Peripheral blood mononuclear cell (primary cell): ENCODE measurements around the genes EEF1A2, TCEA2 and RGS19.

- PRO-cap, 8 experiments: no peak in any of the 8 experiments
Measured at GRCh38 chr20:63456842-63457387, 15.5 kb downstream of the KCNQ2 start.

DNA sequence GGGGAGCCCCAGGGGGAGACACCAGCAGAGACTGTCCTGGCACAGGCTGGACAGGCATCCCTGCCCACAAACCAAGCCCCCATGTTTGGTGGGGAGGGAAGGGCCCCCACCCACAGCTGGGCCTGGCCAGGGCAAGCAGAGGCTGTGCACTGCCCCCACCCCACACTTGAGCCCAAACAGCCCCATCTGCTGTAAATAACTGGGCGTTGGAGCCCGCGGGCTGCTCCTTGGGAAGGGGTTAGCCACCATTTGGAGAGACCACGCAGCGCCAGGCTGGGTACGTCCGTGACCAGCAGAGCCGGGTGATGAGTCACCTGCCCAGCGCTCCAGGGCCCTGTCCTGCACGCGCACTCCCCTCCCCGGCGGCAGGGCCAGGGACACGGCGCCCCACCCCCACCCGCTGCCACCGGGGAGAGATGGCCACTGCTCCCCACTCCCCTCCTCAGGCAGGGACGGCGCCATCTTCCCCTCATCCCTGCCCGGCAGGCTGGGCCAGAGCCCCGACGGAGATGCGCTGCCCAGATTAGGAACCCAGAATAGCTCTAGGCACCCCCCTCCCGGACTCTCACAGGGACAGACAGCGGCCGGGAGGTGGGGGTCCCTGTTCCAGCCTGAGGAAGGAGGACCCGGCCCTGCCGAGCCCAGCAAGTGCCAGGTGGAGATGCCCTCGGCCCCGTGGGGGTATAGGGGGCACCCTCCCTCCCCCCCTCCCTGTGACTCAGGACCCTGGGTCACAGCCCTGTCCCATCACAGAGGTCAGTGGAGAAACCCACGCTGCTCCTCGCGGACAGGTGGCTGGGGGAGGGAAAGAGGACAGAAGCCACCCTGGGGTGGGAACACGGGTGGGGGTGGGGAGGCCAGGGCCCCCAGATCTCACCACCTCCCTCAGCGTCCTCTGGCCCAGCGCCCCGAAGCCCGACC is 754 bp downstream of the EEF1A2 start:
- PRO-cap, 8 experiments: no peak in any of the 8 experiments

- PRO-cap, 8 experiments: peak in 2 of 8 experiments; most common minus-strand start chr20:63499083 (in 2)
Measured at GRCh38 chr20:63498838-63499607, at the start of gene EEF1A2. Gene EEF1A2 (minus strand): TSS chr20:63499083.

GRCh38 chr20:63519451-63520709 is 685 bp upstream of the PPDPF start:
- PRO-cap, 8 experiments: peak in 8 of 8 experiments; most common plus-strand start chr20:63520289 (in 7); most common minus-strand start chr20:63520627 (in 4)

DNA sequence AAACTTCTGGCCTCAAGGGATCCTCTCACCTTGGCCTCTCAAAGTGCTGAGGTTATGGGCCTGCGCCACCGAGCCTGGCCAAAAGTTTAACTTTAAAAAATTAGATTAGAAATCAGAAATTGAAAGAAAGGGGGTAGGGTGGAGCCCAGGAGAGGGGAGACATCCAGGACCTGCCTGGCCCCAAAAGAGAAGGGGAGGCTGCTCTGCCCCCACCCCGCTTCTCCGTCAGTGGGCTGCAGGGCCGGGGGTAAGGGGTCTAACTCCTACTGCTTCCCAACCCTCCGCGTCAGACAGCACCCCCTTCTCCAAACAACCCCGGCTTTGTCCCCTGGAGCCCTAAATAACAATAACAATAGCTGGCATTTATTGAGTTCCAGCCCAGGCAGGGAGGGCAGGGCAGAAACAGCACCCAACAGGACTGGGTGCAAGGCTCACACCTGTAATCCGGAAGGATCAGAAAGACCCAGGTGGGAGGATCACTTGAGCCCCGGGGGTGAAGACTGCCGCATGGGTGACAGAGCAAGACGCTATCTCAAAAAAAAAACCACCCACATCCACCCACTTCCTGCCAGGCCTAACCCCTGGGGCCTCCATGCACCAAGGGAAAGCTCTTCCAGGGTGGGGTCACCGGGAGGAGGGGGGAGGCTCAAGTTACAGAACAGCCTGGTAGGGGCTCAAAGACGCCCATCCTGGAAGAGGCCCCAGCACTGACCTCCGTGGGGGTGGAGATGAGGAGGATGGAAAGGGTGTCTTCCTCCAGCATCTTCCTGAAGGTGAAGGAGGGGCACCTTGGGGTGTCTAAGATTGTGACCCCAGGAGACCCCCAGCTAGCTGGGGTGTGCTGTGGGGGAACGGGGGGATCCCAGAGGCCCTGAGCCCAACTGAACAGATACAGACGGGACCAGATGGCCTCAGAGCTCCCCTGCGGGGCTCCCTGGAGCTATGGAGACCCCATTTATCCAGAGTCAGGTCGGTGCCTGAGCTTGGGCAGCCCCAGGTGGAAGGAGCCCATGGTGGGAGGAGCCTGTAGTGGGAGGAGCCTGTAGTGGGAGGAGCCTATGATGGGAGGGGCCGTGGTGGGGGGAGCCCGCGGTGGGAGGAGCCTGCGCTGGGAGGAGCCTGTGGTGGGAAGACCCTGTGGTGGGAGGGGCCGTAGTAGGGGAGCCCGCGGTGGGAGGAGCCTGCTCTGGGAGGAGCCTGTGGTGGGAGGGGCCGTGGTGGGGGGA is 1.2 kb upstream of the FNDC11 start:
- PRO-cap, 8 experiments: peak in 2 of 8 experiments; most common minus-strand start position 502 of the sequence (in 1)

- PRO-cap, 8 experiments: no peak in any of the 8 experiments
Measured at GRCh38 chr20:63572054-63572709, 1.9 kb downstream of the HELZ2 start.

GRCh38 chr20:63589528-63590580 is 15.8 kb upstream of the HELZ2 start:
- PRO-cap, 8 experiments: peak in 1 of 8 experiments; most common minus-strand start chr20:63590010 (in 1)

GRCh38 chr20:63624344-63624768 is 2.5 kb downstream of the GMEB2 start:
- PRO-cap, 8 experiments: no peak in any of the 8 experiments

- PRO-cap, 8 experiments: no peak in any of the 8 experiments
Measured at GRCh38 chr20:63735420-63736069, 919 bp upstream of the LIME1 start.

- PRO-cap, 8 experiments: peak in 1 of 8 experiments; most common plus-strand start chr20:63854192 (in 1); most common minus-strand start chr20:63853997 (in 1)
Measured at GRCh38 chr20:63853863-63854732, 7.2 kb upstream of the ABHD16B start.

DNA sequence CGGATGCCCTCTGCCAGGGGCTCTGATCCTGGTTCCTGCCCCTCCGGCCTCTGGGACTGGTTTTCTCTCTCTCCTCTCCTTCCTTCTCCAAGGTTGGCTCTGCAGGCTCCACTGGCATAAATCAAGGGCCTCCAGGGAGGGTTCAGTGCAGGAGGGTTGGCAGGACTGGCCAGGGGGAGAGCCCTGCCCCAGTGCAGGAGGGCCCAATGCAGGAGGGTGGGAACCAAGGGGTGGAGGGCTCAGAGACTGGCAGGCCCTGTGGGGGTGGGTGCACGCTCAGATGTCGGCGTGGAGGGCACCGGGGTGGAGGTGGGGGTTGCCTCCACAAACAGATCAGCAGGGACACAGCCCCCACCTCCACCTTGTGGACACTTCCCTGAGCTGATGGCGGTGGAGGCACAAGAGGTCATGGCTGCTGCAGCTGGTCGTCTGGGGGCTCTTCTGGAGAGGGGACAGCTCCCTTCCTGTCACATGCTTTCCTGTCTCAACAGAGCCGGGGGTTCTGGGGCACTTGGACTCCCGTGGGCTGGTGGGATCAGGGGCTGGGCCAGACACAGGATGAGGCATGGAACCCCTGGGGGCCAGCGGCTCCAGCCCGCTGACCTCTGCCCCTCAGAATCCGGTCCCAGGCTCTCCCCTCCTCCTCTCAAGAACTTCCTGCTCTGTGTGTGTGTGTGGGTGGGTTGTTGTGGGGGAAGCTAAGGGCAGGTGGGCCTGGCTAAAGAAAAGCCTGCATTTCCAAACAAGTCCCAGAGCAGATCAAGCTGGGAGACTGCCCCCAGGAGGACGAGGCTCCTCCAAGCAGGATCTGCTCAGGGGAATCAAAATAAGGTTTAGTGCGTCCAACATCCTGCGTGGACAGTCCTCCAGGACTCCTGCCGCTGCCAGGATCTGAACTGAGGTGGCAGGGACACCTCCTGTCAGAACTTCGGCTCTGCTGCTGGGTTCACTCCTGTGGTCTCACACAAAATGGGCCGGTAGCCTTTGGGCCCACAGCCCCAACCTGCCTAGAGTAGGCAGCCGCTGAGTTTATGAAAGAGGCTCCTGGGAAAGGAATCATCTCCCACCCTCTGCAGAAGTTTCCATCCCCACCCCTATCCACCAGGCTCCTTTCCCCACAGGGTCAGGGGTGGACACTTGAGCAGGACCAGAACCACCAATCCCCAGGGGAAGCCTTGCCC is 2.6 kb upstream of the ABHD16B start:
- PRO-cap, 8 experiments: no peak in any of the 8 experiments

GRCh38 chr20:63940129-63940913 is 15.9 kb downstream of the UCKL1 start:
- PRO-cap, 8 experiments: peak in 3 of 8 experiments; most common plus-strand start chr20:63940612 (in 3); most common minus-strand start chr20:63940280 (in 1)

DNA sequence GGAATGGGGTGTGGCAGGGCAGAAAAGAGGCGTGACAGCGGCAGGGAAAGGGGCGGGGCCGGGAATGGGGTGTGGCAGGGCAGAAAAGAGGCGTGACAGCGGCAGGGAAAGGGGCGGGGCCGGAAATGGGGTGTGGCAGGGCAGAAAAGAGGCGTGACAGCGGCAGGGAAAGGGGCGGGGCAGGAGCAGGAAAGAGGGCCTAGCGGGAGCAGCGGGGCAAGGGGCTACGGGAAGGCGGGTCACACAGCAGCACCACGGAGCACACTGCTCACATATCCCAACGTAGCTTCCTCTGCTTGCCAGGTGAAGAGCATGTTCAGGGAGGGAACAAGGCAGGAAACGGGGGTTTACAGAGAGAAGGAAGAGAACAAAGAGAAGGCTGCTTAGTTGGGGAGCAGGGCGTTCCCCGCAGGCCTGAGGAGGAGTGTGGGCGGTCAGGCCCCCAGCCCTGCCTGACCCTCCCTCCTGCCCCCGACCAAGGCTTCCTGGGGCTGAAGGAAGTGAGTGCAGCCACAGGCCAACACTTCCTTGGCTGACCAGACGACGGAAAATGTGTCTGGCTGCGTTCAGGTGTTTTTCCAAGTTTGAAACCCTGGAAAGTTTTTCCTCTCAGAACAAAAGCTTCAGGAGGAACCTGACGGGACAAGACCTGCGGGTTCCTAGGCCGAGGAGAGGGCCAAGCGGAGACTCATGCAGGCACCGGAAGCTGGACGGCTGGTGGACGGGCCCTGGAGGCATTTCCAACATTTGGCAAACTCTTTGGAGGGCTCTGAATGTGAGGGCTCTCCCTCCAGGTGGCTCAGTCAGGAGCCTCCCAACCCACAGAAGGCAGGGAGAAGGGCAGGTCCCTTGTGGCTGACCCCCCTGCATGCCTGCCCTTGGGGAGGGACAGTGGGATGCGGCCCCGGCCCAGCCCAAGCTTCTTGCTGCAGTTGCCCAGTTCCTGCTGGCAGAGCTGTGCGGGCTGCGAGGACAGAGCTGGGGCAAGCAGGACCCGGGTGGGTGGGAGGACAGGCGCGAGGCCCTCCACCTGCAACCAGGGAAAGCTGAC is 13.7 kb downstream of the UCKL1 start:
- PRO-cap, 8 experiments: no peak in any of the 8 experiments

DNA sequence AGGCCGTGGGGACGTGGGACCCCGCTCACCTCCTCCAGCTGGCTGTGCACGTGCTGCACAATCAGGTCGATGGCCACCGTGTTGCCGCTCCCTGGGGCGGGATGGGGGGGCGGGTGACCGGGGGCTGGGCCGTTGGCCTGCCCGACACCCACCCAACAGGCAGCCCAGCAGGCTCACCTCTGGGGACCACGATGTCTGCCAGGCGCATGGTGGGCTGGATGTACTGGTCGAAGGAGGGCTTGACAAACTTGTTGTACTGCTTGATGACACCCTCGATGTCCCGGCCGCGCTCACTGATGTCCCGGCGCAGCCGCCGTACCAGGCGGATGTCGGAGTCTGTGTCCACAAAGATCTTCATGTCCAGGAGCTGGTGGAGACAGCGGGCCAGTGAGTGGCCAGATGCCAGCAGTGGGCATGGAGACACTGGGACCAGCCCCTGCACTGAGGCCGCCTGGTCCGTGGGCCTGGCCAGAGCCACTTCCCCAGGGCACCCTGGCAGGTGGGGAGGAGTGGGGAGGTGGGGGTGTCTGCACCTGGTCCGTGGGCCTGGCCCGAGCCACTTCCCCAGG is 11.8 kb downstream of the UCKL1 start:
- PRO-cap, 8 experiments: no peak in any of the 8 experiments

- PRO-cap, 8 experiments: peak in 8 of 8 experiments; most common plus-strand start chr20:64063144 (in 3); most common minus-strand start chr20:64062953 (in 8)
Measured at GRCh38 chr20:64062813-64063473, at the start of gene TCEA2. Gene TCEA2 (plus strand): TSS chr20:64063198.

DNA sequence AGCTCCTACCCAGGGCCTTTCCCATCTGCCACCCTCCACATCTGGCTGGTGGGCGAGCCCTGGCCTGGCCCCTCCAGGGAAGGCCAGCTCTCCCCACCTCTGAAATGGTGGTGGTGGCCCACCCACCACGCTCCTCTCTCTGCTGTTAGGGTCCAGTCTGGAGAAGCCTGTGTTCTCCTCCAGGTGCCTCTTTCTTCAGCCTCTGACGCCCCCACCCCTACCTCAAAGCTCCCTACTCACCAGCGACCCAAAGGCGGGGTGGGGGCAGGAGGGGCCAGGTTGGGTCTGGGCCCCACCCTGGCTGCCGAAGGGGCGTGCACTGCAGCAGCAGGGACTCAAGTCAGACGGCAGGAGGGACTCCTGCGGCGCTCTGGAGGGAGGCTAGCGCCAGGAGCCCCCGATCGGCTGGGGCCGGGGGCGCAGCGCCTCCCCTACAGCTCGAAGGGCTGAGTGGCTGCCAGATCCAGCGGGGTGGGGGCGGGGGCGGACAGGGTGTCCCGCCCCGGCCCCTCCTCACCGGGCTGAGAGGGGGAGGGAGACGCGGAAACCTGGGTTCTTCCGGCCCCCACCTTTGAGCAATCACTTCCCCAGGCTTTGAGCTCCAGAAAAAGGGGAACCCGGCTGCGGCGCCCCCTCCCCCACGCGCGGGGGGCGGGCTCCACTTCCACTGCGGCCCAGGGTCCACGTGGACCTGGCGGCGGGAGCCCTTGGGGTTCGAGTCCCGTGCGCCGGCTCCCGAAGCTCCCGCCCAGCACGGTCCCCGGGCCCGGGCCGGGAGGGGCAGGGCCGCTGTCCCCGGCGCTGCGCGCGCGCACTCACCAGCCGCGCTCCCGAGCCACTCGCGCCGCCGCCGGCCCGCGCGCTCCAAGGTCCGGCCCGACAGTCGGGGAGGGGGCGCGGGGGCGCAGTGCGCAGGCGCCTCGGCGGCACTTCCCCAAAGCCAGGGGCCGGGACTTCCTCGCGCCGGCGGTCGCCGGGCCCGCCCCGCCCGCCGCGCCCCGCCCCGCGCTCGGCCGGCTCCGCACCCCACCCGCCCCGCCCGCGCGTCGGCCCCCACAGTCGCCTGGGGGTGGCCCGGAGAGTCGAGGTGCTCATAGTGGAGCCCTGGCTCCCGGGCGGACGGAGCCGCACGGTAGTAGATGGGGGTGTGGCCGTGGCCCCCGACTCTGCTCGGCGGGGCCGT is at the start of gene RGS19:
TSS of gene RGS19 (minus strand) at position 465 of the 1,183 bp plus-strand sequence.
- PRO-cap, 8 experiments: peak in 8 of 8 experiments; most common plus-strand start position 1,058 of the sequence (in 8); most common minus-strand start position 359 of the sequence (in 5)

GRCh38 chr20:64101868-64102444 is 5.4 kb downstream of the NPBWR2 start:
- PRO-cap, 8 experiments: no peak in any of the 8 experiments

GRCh38 chr20:64164916-64165811 is 912 bp downstream of the MYT1 start:
- PRO-cap, 8 experiments: no peak in any of the 8 experiments

- PRO-cap, 8 experiments: no peak in any of the 8 experiments
Measured at GRCh38 chr20:64189624-64190378, 25.5 kb downstream of the MYT1 start.

DNA sequence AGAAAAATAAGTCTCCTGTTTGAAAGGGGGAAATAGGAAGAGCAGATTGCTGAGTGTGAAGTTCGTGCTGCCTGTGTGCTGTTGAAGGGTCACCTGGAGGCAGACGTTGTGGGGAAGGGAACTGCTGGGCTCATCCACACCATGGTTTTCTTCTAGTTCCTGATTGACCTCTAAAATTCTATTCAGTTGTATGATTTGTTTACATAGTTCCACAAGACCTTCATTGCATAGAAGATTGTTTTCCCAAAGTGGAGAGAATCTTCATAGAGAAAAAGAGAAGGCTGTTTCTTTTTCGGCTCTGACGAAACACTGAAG is 18.0 kb downstream of the PCMTD2 start:
- PRO-cap, 8 experiments: no peak in any of the 8 experiments